Measurements from ENCODE around the genes COL5A1 and PIERCE1.

DNA sequence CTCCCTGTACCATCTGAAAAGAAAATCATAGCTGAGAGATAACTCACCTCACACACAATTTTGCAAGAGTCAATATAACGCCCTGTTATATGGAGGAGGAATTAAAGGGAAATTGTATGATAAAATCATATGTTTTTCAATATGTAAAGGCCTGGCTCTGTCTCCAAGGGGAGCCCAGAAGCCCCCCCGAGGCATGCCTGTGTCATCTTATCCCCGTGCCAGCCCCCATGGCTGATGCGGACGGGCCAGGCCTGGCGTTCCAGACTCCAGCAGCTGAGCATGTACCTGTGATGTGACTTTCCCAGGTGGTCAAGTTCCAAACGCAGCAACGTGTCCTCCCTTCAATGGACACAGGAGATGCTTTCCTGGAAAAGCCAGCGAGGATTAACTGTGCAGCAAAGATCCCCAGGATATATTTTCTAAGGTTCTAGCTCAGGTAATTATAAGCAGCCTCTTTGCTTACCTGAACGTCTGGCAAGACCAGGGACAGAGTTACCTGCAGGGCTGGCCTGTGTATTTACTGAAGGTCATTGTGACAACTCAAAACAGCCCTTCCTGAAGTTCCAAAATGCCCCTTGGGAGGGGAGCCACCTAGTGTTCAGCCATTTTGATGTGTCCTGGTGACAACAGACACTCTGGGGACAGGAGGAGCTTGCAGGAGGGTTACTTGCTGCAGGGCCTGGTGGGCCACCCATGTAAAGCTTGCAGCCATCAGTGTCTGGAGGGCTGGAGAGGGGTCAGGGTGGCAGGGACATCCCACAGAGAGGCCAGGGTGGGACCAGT lies 81.7 kb downstream of the WDR5 start:
- RRBS, result no CpG with 5 or more reads among the region's 10 CpGs

DNA sequence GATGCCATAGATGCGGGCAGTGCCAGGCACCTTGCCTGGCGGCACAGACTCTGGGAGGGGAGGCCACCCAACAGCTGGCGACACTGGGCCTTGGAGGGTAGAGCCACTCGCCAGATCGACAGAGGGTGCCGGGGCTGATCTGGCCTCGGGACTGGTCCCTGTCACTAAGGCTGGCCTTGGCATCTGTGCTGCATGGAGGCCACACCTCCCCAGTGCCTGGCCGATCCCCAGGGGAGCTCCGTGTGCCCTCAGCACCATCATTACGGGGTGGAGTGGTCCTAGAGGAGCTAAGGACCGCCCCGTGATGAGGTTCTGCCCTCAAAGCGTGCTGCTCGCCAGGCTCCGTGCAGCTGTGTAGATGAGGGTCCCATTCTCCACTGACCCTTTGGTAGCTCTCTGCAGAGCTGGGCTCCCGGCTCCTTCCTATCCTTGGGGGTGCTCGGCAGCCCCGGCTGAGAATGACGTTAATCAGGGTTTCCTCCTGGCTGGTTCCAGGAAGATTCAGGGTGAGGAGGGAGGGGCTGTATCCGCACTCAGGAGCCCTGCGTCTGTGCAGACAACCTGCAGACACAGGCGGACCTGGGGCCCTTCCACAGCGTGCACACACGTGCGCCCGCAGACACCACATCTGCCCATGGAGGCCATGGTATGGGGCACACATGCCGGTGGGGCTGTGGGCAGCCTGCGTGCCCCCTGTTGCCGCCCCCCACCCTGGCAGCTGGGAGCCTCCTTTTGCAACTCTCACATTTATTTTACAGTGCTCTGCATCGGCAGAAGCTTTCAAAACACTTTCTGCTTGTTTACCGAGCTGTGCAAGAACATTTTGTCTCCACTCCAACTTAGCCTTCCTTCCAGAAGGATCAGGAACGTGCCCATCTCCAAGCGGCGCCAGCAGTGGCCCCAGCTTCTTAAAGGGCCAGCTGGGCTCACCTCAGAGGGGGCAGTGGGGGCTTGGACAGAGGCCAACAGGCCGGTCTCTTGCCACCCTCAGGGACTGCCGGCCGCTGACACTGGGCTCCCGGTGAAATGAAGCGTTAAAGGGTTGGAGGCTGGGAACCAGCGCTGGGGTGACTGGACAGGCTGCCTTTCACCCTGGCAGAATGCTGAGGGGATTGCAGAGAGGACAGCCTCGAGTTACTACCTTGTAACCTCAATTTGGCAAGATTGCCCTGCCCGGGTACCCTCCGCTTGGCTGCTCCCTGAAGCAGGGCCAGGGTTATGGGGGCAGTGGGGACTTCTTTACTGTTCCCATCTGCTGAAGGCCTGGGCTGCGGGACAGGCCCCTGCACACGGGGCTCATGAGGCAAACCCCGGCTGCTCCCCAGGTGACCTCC lies 95.2 kb downstream of the WDR5 start:
- RRBS, result 0% methylated on average over 1 of the region's 46 CpGs

- RRBS, result 76% methylated on average over 1 of the region's 14 CpGs
Measured at GRCh38 chr9:134264912-134265675, 61.2 kb upstream of the RXRA start.

GRCh38 chr9:134318709-134319153 lies 7.5 kb upstream of the RXRA start:
- RRBS, result no CpG with 5 or more reads among the region's 8 CpGs

GRCh38 chr9:134331284-134331943 lies 5.2 kb downstream of the RXRA start:
- RRBS, result no CpG with 5 or more reads among the region's 23 CpGs

GRCh38 chr9:134334027-134334419 lies 7.8 kb downstream of the RXRA start:
- RRBS, result no CpG with 5 or more reads among the region's 10 CpGs

GRCh38 chr9:134335649-134336344 lies 9.5 kb downstream of the RXRA start:
- RRBS, result 97% methylated on average over 3 of the region's 22 CpGs

GRCh38 chr9:134358459-134359211 lies 32.4 kb downstream of the RXRA start:
- RRBS, result no CpG with 5 or more reads among the region's 14 CpGs

DNA sequence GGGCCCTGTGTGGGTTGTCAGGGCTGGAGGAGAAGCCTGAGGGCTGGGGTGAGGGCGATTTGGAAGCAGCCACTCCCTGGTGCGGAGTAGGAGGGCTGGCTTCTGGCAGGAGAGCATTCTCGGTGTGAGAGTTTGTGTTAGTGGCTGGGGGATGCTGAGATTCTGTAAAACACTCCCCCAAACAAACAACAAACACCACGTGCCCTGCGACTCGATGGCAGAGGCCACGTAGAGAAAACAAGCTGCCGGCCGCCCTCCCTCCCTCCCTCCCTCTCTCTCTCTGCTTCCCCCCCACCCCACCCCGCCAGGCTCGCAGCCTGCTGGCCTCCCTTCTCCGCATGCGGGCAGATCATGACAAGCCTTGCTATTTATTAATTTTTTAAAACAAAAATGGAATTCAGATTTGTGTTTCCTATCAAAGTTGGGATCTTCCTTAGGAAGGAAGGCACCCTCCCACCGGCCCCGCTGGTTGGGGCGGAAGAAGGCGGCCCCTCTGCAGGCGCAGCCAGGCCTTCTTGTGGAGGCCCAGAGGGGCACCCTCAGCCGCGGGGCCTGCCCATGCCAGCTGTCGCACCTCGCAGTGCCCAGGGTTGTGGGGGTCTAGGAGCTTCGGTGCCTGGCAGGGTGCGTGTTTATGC lies 49.5 kb downstream of the RXRA start:
- RRBS, result no CpG with 5 or more reads among the region's 24 CpGs

DNA sequence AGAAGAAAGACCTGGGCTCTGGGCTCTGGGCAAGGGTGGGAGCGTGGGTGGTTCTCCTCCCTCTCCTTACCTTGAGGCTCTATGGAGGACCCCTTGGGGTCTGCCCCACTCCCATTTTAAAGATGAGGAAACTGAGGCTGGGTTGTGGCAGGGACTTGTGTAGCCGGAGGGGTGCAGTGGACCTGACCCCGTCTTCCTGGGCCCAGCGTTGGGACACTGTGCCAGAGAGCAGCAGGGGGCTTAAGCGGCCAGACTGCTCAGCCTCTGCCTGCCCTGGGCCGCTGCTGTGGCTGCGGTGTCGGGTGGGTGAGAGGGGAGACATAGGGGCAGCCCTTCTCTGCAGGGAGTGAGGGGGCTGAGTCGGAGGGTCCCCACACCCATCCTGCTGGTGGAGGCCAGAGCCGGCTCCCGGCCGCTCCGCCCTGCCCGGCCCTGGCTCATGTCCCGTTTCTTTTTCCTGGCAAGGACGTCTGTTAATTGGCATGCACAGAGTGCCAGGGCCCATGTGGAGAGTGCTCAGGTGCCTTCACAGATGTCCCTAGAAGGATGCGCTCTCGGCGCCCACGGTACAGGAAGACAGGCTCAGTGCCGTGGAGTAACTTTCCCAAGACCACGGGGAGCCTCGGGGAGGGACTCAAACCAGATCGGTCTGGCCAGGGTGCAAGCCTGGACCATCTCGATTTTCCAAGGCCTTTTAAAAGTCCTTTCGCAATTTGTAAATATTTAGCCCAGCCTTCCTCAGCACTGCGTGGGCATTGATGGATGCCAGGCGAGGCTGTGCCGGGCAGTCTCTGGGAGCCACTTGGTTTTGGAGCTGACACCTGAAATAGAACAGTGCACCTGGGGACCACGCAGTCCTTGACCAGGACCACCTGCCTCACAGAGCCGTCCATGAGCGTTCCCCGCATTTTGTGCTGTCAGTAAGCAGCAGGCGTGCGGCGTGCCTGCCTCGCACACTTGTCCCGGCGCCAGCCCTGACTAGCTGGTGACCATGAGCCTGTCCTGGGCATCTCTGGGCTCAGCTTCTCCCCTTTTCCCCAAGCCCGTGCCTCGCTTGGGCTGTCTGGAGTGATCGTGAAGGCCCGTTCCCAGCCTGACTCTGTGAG lies 60.9 kb downstream of the RXRA start:
- RRBS, result no CpG with 5 or more reads among the region's 43 CpGs

GRCh38 chr9:134390261-134391275 lies 64.3 kb downstream of the RXRA start:
- RRBS, result 92% methylated on average over 9 of the region's 36 CpGs

DNA sequence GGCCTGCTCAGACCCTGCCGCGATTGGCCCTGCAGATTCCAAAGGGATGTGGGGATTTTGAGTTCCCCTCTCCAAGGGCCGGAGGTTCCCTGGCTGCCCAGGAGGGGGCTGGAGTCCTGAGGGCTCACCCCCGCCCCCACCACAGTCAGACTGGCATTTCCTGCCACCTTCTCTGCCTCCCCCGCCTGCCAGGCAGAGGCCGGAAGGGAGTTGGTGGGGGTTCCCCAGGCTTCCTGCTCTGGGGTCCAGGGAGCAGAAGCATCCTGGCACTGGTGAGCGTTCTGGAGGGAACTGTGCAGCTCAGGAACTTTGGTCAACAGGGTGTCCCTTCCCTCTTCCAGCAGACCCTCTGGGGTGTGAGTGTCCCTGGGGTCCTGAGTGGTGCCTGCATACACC lies 70.6 kb downstream of the RXRA start:
- RRBS, result no CpG with 5 or more reads among the region's 7 CpGs

DNA sequence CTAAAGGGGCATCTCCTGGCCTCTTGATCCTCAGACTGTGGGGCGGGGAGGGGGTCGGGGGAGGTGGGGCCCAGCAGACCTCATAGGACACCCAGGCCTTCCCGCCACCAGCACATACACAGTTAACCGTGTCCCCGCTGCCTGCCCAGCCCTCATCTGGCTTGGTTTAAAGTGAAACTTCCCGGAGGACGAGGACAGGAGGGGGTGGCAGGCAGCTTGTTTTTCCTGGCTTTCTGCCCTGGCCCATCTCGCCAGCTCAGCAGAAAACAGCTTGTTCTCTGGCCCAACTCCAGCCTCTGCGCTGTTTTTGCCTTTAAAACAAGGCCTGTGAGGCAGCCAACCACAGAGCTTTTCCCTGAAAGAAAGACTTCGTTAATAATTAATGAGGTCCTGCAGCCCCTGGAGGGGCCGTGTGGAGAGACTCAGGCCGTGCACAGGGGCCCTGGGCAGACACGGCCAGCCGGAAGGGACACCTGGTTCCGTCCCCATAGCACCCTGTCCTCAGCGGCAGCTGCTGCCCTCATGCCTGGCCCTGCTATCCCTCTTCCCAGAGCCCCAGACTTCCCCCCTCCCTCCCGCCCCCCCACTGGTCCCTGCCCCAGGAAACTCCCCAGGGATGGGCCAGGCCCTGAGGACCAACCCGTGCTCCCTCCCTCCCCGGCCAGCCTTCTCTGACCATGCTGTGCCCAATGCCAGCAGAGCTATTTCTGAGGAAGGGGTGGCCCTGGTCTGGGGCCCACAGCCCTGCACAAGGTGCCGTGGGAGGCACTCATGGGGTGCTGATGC lies 108.8 kb downstream of the RXRA start:
- RRBS, result no CpG with 5 or more reads among the region's 20 CpGs

- RRBS, result 29% methylated on average over 2 of the region's 21 CpGs
Measured at GRCh38 chr9:134468848-134469522, 142.7 kb downstream of the RXRA start.

DNA sequence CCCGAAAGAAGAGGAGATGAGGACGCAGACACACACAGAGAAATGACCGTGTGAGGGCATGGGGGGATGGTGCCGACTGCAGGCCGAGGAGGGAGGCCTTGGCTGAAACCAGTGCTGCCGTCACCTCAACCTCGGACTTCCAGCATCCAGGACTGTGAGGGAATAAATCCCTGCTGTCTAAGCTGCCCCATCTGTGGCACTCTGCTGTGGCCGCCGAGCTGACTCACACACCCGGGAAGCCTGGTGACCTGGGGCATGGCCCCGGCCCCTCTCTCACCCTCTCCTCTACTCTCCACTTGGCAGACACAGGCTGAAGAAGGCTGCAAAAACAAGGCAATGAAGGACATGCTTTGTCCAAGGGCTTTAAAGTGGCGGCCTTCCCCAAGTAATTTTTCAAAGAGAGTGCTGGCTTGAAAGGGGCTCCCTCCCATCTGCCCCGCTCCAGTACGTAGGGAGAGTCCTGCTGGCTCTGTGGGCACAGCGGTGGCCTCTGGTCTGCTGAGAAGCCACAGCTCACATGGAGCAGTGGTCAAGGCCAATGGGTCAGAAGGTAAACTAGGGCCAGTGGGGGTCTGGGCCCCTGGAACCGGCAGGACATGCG lies 4.2 kb upstream of the COL5A1 start:
- RRBS, result no CpG with 5 or more reads among the region's 17 CpGs

GRCh38 chr9:134641391-134642124 lies at the start of gene COL5A1:
TSS of gene COL5A1 (plus strand) at chr9:134641803.
- RRBS, result 1% methylated on average over 20 of the region's 77 CpGs

DNA sequence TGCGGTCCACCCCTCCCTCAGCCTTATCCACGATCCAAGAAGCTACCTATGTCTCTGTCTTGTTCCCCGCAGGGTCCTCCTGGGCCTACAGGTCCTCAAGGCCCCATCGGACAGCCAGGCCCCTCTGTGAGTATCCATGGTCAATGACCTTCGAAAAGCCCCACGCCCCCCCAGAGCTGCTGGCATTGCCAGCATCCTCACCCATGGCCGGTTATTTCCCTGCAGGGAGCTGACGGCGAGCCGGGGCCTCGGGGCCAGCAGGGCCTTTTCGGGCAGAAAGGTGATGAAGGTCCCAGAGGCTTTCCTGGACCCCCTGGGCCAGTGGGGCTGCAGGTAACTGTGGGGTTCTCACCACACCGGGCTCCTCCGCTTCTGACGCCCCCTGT lies 69.3 kb upstream of the FCN2 start:
- RRBS, result no CpG with 5 or more reads among the region's 15 CpGs

DNA sequence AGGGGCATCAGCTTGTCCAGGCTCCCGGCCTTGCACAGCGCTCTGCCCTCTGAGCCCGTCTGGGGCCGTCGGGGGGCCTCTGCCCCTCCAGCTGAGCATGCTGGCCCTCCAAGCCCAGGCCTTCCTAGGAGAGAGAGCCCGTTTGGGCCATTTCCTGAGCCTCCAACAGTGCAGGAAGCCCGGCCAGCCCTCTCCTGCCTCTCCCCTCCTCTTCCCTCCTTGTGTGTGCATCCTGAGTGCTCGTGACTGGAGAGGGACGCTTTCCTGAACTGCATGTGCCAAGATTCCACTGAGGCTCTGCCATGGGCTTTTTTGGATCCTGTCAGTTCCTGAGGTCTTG lies 15.5 kb downstream of the OLFM1 start:
- RRBS, result 14% methylated on average over 1 of the region's 9 CpGs

GRCh38 chr9:135281904-135282875 lies 194.7 kb downstream of the OLFM1 start:
- RRBS, result no CpG with 5 or more reads among the region's 25 CpGs

DNA sequence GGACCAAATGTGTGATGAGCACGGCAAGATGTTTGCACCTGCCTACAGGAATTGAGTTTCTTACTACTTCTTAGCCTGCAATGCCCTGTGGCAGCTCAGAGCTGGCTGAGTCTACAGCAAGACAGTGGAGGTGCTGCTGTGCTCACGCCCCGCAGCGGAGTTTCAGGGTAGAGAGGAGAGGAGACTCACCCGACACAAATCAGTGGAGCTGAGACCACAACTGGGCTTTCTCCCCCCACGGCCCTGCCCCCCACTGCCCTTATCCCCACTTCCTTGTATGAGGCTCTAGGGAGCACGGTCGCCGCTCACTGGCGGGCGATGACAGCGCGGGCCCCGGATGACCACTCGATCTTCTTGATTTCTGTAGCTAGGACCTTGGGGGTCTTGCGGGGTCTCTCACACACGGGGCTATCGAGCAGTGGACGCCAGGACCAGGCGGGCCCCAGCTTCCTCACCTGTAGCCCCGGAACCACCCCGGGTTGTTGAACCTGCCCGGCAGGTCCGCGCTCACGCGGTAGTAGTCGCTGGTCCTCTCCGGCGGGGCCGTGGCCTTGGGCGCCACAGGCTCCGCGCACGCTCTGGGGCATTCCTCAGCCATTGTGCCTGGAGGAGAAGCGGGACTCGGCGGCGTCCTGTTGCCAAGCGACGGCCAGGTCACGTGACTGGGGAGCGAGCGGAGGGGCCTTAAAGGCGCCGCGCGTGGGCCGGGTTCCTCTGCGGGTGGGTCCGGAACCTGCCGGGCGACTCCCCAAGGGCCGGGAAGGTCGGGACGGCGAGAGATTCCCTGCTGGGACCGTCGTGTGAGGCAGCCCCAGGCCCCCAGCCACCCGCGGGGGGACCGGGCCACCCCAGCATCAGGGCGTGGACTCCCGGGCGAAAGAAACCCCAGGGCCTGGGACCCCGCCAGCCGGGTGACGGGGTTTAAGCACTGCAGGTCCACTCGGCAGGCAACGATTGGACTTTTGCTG lies at the start of gene PIERCE1:
PIERCE1 (minus strand) TSS at position 616 of the 968 bp plus-strand sequence.
- RRBS, result under 1% methylated on average over 7 of the region's 70 CpGs